GM06990 (cell line): ENCODE data around the gene SLC6A18.

DNA sequence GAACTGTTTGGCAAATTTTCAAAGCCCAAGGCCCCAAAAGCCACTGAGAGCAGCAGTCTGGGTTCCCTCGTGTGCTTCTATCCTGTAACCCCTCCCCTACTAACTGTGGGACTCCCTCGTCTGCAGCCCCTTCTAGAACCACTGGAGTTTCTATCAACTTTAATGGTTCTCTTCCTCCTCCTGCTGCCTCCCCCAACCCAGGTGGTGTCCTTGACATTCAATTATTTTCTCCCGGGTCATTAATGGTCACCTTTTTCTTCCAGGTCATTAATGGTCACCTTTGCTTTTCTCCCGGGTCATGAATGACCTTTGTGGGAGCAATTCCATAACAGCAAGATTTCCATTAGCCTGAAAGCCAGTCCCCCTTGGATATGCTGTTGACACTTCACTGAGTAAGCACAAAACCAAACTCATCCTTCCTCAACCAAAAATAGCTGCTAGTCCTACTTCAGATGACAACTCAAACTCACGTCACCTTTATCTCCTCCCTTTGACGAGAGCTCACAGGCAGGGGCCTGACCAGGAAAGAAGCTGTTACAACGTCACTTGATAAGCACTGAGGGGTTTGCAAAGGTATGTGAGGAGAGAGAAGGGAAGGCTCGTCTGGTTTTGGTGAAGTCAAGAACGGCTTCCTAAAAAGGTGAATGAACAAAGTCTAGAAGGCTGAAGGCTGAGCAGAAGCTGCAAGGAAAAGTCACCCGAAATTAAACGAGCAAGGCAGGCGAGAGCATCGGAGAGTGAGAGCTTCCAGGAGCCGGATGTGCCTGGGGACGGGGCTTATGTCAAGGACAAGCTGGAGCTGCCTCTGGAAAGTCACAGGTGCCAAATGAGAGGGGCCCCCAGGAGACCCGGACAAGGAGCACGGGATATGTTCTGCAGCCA, 10.9 kb downstream of the CCDC127 start:
- RRBS, result 92% methylated on average over 3 of the region's 17 CpGs

GRCh38 chr5:218460-219414, 617 bp downstream of the SDHA start:
- RRBS, result 4% methylated on average over 21 of the region's 74 CpGs

- RRBS, result 42% methylated on average over 7 of the region's 51 CpGs
Measured at GRCh38 chr5:399624-400735, 43.0 kb upstream of the EXOC3 start.

DNA sequence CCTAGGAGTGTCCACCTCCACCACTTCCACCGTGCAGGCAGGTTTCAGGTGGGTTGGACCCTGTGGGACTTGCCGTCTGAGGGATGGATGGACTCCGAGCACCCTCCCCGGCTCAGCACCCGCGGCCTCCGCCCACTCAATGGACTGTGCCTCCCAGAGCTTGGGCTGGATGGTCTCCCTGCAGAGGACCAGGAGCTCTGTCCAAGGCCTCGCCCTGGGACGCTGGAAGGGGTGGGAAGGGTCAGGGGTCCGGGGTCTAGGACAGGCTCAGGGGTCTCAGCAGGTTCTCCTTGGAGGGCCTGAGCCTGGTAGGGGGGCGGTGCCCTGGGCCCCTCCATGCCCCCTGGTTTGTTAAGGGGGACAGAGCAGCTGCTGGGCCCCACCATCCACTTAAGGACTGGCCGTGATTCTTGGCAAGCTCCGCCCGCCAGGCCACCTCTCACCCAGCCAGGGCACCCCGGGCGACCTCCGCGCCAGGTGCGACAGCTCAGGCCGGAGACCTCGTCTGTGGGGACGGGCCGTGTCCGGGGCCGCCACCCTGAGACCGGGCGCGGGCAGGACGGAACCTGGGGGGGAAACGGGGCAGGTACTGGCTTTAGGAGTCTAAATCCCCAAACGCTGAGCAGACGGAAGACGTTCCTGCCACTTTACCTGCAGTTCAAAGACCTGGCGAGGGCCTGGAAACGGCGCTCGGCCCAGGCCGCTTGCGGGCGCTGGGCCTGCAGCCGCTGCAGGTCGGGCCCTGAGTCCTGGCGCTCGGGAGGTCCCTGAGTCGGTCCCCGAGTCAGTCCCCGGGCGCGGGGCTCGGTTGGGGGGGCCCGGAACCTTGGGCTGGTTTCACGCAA, 29.3 kb downstream of the EXOC3 start:
- RRBS, result 8% methylated on average over 7 of the region's 52 CpGs

GRCh38 chr5:473716-474705, 31.0 kb downstream of the EXOC3 start:
- RRBS, result 8% methylated on average over 6 of the region's 69 CpGs

GRCh38 chr5:480356-480755, 37.4 kb downstream of the EXOC3 start:
- RRBS, result 69% methylated on average over 11 of the region's 18 CpGs

DNA sequence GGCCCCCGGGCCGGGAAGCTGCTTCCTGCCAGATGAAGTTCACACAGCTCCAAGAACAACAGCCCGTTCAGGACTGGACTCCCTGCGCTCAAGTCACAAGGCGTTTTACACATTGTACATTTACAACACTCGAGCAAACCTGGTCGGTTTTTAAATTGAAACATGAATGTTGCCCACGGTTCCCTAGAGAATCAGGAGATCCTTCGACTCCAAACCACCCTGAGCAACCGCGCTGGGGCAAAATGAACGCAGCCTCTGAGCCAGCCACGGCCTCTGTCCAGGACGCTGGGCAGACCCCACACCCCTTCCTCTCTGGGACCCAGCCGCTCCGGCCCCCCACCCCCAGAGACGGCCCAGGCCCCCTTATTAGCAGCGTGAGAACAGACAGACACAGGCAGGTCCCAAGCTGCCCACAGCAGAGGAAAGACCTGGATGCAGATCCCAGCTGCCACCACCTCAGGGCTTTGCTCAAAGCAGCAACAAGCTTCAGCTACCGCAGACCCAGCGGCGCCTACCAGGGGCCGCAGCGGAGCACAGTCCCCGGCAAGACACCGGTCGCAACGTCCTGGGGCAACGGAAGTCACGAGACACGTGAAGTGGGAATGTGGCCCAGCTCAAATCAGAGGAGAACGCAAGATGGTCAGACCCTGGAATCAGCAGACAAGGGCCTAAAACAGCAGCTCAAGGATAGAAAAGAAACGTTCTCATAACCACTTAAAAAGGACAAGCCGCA, 22.1 kb downstream of the SLC9A3 start:
- RRBS, result no CpG with 5 or more reads among the region's 33 CpGs

DNA sequence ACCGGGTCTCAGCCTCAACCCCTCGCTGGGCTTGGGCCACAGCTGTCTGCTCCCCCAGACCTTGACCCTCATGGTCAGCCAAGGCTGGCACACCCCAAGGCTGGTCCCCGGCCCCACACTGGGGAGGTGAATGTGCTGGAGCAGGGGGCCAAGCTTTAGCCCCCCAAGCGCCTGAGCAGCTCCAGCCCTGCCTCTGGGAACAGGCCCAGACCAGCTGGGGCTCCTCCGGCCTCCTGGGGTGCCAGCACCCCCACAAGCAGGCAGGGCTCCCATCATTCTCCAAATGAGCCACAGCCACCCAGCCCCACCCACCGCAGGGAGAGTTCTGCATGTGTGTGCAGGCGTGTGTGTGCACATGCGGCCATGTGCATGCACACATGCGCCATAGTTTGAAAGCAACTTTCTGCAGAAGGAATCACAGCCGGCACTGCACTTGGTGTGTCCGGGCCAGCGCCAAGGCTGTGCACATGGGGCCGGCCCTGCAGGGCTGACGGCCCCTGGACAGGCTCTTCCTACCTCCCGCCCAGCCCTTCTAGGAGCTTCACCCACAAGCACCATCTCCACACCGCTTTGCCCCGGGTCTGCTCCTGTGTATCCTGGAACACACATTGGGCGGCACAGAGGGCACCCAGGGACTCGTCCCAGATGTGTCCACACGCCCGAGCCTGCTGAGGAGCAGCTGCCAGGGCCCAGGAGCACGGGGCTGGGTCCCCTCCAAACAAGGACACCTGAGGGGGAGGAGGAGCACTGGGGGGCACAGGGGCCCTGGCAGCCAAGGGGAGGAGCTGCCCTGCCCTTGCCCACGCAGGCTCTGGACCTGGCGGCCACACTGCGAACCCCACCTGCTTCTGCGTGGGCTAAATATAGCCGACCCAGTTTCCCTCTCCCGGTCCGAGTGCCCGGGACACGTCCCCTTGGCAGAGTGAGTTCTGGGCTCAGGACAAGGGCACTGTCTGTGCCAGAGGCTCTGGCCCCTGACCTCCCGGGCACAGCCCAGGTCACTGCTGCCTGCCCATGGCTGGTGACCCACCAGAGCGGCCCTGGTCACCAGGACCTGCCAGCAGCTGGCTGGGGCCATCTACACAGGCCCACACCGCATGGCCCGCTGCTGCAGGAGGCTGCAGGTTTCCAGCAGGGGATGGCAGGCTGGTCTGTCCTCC, 19.2 kb downstream of the TPPP start:
- RRBS, result 61% methylated on average over 7 of the region's 35 CpGs

DNA sequence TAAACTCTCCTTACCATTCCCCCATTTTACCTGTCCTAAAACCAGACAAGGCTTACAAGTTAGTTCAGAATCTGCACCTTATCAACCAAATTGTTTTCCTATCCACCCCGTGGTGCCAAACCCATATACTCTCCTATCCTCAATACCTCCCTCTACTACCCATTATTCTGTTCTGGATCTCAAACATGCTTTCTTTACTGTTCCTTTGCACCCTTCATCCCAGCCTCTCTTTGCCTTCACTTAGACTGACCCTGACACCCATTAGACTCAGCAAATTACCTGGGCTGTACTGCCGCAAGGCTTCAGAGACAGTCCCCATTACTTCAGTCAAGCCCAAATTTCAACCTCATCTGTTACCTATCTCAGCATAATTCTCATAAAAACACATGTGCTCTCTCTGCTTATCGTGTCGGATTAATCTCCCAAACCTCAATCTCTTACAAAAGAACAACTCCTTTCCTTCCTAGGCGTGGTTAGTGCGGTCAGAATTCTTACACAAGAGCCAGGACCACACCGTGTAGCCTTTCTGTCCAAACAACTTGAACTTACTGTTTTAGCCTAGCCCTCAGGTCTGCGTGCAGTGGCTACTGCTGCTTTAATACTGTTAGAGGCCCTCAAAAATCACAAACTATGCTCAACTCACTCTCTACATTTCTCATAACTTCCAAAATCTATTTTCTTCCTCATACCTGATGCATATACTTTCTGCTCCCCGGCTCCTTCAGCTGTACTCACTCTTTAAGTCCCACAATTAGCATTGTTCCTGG, 12.9 kb upstream of the TPPP start:
- RRBS, result no CpG with 5 or more reads among the region's 9 CpGs

- RRBS, result no CpG with 5 or more reads among the region's 11 CpGs
Measured at GRCh38 chr5:713593-714235, 20.6 kb upstream of the TPPP start.

GRCh38 chr5:716541-717178, 23.5 kb upstream of the TPPP start:
- RRBS, result no CpG with 5 or more reads among the region's 7 CpGs

- RRBS, result no CpG with 5 or more reads among the region's 21 CpGs
Measured at GRCh38 chr5:1106896-1107539, 4.8 kb downstream of the SLC12A7 start.

GRCh38 chr5:1130039-1131014, 18.5 kb upstream of the SLC12A7 start:
- RRBS, result 58% methylated on average over 4 of the region's 32 CpGs

DNA sequence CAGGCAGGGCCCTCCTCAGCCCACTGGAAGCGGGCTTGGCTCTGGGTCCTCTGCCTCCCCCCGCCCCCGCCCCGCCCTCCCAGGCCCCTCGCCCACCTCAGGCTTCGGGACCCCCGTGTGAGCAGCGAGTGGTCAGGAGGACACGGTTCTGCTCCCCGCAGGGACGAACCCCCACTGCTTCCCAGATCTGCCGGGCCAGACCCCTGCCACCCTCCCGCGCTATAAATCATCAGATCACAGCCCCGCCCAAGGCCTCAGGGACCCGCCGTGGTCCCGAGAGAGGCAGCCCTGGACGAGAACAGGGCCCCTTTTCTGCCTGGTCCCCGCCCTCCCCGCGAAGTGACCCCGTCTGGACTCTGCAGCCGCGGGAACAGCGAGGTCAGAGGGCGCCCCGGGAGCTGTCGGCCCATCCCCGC, 43.2 kb upstream of the SLC12A7 start:
- RRBS, result 12% methylated on average over 3 of the region's 30 CpGs

- RRBS, result no CpG with 5 or more reads among the region's 9 CpGs
Measured at GRCh38 chr5:1225369-1225600, at the start of gene SLC6A18. Gene SLC6A18 (plus strand): TSS chr5:1225381.

- RRBS, result no CpG with 5 or more reads among the region's 16 CpGs
Measured at GRCh38 chr5:1517880-1518162, 5.9 kb downstream of the LPCAT1 start.

DNA sequence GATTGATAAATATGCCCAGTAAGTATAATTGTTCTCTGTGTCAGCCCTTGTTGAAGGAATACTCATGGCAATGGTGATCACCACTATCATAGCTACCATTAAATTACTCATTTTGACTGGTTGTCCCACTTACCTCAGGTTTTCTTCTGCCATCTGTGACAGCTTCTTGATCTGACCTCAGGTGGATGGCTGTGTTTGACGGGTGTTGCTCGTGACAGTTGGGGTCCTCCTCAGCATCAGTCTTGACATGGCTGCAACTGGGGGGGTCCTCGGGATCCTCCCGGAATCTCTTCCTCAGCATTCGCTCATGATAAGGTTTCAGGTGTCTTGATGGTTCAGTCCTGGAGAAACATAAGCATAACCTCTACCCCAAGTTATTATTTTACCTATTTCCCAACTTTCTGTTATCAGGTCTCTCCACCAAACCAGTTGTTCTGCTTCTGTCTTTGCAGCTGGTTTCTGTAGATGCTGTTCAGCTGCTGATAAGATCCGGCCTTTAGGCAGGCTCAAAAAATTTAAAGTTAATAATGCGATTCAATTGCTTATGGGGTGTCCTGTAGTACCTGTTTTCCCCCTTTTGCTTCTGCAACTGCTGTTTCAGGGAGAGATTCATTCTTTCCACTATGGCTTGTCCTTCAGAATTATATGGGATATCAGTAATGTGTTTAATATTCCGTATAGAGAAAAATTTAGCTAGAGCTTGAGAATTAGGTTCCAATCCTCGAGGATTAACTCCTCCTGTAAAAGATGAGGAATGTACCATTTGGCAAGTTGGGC, 55.6 kb upstream of the LPCAT1 start:
- RRBS, result no CpG with 5 or more reads among the region's 9 CpGs

DNA sequence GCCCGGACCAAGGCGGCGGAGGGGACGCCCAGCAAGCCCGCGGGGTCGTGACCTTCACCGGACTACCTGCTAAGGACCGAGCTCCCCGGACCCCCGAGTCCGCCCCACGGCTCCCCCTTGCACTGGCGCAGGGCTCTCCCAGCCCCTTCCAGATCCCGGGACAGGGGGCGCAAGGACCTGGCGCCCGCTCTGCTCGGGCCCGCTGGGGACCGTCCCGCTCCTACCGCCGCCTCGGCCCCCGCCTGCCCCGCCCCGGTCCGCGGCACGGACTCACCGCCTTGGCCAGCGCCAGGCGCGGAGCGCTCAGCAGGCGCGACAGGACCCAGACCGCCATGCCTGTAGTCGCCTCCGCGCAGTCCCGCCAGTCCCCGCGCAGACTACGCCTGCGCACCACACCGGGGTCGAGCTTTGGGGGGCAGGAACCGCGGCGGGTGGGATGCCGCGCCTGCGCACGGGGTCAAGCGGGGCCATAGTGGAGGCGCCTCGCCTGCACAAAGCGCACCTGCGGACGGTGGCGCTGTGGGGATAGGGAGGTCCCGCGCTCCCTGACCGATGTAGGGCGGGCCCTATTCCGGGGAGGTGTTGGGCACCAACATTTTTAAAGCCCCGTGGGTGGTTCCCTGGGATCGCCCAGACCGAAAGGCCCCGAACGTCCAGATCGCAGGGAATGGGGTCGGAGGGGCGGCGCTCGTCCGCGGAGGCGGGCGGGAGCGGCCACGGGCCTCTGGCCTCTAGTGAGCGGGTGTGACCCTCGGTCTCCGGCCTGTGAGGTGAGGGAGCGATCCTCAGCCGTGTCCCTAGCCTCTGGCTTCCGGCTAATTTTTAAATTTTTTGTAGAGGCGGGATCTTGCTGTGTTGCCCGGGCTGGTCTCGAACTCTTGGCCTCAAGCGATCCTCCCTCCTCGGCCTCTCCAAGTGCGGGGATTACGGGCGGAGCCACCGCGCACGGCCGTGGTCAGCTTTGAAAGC, 70.6 kb upstream of the LPCAT1 start:
- RRBS, result 4% methylated on average over 8 of the region's 102 CpGs

DNA sequence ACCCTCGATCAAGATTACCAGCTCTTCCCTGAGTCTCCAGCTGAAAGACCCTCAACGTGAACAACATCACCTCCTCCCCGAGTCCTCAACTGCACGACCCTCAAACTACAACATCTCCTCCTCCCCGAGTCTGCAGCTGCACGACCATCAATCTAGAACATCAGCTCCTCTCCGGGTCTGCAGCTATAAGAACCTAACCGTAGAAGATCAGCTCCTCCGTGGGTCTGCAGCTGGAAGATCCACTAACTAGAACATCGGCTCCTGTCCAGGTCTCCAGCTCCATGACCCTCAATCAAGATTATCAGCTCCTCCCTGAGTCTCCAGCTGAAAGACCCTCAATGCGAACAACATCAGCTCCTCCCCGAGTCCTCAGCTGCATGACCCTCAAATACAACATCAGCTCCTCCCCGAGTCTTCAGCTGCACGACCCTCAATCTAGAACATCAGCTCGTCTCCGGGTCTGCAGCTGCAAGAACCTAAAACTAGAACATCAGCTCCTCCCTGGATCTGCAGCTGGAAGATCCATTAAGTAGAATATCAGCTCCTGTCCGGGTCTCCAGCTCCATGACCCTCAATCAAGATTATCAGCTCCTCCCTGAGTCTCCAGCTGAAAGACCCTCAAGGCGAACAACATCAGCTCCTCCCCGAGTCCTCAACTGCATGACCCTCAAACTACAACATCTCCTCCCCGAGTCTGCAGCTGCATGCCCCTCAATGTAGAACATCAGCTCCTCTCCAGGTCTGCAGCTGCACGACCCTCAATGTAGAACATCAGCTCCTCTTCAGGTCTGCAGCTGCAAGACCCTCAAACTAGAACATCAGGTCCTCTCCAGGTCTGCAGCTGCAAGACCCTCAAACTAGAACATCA, 100.5 kb upstream of the LPCAT1 start:
- RRBS, result no CpG with 5 or more reads among the region's 21 CpGs

GRCh38 chr5:1633545-1634678, 110.2 kb upstream of the LPCAT1 start:
- RRBS, result 5% methylated on average over 24 of the region's 101 CpGs